SK-N-SH (cell line): ENCODE measurements around the gene SLC4A8.

- RRBS = no CpG with 5 or more reads among the region's 11 CpGs
CAGE:
- cytosol, long polyA plus RNA = no peak
- long polyA plus RNA = no peak
- nucleus, long polyA plus RNA = no peak
Observed at GRCh38 chr12:49902575-49903259, 983 bp downstream of the FAIM2 start.

GRCh38 chr12:50017505-50017955 lies 7.8 kb downstream of the RACGAP1 start:
- RRBS = no CpG with 5 or more reads among the region's 7 CpGs
CAGE:
- cytosol, long polyA plus RNA = no peak
- long polyA plus RNA = no peak
- nucleus, long polyA plus RNA = no peak

DNA sequence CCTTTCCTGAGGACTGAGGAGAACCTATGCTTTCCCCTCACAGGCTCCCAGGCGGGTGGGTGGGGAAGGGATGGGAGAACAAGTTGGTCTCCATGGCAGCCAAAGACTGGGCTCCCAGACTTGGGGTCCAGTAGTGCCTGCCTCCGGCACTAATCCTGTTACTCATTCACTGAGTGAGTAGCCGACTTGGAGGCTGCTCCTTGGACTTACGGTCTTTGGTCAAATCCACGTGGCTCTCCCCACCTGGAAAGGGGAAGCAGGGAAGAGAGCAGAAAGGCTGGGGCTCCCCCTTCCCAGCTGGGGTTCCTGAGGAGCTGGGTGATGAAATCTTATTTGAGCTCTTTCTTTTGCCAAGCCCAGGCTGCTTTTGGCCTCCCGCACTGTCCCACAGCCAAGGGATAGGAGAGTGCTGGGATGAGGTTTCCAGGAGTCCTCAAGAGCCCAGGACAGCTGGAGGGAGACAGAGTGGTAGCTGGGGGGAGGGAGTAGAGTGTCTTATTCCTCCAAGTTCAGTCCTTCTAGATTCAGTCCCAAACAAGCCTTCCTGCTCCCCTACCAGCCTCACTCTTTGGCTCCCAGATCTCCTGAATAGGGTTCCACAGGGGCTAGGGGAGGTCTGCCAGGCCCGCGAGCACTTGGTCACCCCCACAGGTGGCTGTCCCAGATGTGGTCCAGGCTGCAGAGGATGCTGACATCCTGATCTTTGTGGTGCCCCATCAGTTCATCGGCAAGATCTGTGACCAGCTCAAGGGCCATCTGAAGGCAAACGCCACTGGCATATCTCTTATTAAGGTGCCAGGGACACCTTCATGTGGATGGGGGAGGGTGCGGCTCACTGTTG lies 1.3 kb downstream of the GPD1 start:
- RRBS = no CpG with 5 or more reads among the region's 11 CpGs
CAGE:
- cytosol, long polyA plus RNA = no peak
- long polyA plus RNA = no peak
- nucleus, long polyA plus RNA = no peak

DNA sequence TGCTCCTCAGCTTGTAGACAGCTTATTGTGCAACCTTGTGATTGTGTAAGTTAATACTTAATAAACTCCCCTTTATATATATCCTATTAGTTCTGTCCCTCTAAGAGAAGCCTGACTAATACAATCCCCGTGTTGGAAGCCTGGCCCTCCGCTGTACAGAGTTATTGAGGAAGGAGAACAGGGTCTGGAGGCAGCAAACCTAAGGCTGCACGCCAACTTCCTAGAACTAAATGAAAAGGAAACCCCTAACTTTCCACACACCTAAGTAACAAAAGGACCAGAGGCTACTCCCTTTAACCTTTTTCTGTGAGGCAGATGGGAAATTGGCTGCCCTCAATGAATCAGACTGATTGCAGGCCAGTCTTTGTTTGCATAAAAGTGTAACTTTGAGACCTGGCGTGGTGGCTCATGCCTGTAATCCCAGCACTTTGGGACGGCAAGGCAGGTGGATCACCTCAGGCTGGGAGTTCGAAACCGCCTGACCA lies 42.6 kb upstream of the LIMA1 start:
- RRBS = no CpG with 5 or more reads among the region's 7 CpGs
CAGE:
- cytosol, long polyA plus RNA = no peak
- long polyA plus RNA = no peak
- nucleus, long polyA plus RNA = no peak

DNA sequence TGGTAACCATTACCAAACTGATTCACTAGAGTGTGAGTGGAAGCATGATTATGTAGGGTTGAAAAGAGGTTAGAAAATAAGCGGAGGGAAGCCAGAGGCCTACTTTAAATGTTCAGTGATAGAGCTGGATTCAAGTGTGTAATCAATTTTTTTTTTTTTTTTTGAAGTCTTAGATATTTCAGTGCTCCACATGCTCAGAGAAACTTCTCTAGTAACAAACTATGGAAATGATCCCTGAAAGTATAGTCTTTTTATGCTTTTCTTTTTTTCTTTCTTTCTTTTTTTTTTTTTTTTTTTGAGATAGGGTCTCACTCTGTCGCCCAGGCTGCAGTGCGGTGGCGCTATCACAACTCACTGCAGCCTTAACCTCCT lies 16.5 kb upstream of the DIP2B start:
- RRBS = no CpG with 5 or more reads among the region's 4 CpGs
CAGE:
- cytosol, long polyA plus RNA = no peak
- long polyA plus RNA = no peak
- nucleus, long polyA plus RNA = no peak

- RRBS = no CpG with 5 or more reads among the region's 11 CpGs
CAGE:
- cytosol, long polyA plus RNA = no peak
- long polyA plus RNA = no peak
- nucleus, long polyA plus RNA = no peak
Observed at GRCh38 chr12:50619983-50621189, 115.6 kb downstream of the DIP2B start.

DNA sequence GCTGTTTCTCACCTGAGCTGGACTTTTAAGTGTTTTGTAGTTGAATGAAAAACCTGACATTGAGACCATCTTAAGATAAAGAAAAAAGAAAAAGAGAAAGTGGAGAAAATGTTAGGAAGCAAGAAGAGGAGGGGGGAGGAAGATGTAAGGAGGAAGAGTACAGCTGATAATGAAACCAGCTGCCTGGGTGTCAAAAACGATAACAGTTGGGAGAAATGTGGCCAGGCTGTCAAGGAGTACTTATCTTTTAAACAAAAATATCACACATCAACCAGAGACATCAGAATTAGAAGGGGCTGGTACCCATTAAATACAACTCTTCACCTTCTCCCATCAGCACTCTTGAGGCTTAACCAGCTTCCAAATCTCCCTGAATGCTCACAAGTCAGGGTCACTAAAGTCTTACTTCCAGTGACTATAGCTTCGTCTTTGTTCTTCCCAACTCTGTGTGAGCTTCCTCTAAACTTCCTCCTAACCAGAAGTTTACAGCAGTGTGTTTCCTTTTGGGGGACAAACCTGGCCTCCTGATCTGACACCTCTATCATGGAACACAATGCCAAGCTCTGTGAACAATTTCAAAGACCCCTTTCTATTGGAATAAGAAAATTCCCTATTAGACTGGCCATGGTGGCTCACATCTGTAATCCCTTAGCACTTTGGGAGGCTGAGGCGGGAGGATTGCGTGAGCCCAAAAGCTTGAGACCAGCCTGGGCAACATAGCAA lies 4.4 kb downstream of the SLC11A2 start:
- RRBS = no CpG with 5 or more reads among the region's 4 CpGs
CAGE:
- cytosol, long polyA plus RNA = no peak
- long polyA plus RNA = no peak
- nucleus, long polyA plus RNA = no peak

DNA sequence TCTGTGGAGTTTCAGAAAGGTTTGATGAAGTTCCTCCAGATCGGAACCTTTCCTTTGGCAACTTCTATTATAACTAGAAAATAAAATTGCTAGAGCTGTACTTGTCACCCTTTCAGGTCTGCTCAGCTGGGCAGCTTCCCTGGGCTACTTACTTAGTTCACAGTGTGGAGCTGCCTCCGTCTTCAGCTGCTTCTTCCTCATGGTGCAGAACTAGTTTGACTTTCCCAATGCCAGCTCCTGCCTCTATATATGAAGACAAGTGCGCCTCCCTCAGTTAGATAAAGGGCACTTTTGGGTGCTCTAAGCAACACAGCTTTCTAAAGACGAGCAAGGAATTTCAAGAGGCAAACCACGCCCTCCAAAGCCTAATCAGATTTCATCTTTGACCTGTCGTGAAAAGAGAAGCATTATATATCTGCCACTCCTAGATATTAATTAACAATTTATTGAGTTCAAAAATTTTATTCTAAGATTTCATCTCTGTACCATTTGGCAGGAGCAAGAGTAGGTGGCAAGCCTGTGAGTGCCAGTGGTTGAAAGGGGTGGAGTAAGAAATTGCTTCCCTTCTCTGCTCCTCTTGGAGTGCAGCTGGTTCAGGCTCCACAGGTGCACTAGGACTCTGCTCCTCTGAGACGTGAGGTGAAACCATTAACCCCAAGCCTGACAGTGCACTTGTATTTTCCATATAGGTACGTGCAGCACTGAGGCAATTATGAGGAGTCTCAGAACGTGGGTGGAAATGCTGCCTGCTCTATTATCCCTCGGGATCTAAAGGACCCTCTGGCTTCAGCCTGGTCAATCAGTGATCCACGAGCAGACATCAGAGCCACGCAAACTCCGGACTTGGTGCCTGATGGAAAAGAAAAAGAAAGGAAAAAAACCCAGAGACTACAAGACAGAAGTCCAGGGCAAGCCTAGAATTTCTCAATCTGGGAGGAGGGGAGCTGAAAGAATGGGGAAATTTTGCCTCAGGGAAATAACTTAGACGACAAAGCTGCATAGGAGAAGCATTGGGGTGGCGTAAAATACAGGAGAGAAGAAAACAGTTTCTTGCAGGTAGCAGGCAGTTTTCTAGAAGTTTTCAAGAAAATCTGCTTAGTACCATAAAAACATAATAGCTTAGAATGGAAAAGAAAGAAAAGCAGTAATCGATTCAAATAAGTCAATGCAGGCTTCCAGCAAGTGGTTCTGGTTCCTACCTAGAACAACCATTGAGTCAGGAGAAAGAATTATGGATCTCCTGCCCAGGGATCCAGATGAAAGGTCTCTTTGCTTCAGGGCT lies 2.3 kb upstream of the SLC11A2 start:
- RRBS = no CpG with 5 or more reads among the region's 16 CpGs
CAGE:
- cytosol, long polyA plus RNA = no peak
- long polyA plus RNA = no peak
- nucleus, long polyA plus RNA = no peak

DNA sequence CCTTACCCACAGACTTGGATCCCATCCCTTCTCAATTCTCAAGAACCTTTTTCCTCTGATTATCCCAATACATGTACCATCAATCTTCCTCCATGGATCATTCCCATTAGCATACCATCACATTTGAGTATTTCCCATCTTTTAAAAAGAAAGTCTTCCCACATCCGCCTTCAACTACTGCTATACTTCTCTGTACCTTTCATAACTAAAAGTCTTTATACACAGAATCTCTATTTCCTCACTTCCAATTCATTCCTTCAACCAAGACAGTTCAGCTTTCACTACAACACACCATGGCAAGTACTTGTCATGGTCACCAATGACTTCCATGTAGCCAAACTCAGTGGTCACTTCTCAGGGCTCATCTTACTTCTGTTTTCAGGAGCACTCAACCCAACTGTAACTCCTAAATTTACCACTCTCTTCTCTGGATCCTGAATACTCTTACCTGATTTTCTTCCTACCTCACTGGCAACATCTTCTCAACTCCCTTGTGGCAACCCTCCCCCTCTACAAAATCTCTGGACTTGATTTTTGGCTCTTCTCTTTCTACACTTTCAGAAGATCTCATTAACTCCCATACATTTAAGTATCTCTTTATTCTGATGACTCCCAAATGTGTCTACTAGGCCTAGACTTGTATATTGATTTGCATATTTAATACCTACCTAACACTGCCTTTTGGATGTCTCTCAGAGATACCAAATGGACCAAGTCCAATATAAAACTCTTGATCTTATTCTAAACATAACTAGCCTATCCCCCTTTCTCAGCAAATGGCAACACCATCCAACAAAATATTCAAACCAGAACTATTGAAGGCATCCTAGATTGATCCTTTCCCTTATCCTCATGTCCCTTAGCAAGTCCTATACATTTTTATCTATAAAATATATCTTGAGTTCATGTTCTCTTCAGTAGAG lies 30.1 kb downstream of the TFCP2 start:
- RRBS = no CpG with 5 or more reads among the region's 1 CpG
CAGE:
- cytosol, long polyA plus RNA = no peak
- long polyA plus RNA = no peak
- nucleus, long polyA plus RNA = no peak

DNA sequence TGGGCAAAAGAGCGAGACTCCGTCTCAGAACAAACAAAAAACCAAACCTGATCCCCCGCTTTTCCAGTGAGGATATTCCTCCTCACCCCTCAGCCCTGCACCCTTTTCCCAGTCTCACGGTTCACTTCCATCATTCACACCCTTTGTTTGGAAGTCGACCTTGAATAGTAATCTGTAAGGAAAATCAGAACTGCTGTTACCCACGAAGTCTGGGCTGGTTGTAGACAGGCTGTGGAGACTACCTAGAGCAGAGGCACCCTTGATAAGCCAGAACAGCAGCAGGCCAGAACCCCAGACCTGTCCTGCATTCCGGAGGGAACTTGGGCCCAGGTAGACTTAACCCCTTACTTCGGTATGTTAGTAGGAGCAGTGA lies 1.1 kb downstream of the DAZAP2 start:
- RRBS = no CpG with 5 or more reads among the region's 8 CpGs
CAGE:
- cytosol, long polyA plus RNA = no peak
- long polyA plus RNA = no peak
- nucleus, long polyA plus RNA = no peak

GRCh38 chr12:51268942-51269302 lies 1.3 kb downstream of the SMAGP start:
- RRBS = no CpG with 5 or more reads among the region's 3 CpGs
CAGE:
- cytosol, long polyA plus RNA = no peak
- long polyA plus RNA = no peak
- nucleus, long polyA plus RNA = no peak

DNA sequence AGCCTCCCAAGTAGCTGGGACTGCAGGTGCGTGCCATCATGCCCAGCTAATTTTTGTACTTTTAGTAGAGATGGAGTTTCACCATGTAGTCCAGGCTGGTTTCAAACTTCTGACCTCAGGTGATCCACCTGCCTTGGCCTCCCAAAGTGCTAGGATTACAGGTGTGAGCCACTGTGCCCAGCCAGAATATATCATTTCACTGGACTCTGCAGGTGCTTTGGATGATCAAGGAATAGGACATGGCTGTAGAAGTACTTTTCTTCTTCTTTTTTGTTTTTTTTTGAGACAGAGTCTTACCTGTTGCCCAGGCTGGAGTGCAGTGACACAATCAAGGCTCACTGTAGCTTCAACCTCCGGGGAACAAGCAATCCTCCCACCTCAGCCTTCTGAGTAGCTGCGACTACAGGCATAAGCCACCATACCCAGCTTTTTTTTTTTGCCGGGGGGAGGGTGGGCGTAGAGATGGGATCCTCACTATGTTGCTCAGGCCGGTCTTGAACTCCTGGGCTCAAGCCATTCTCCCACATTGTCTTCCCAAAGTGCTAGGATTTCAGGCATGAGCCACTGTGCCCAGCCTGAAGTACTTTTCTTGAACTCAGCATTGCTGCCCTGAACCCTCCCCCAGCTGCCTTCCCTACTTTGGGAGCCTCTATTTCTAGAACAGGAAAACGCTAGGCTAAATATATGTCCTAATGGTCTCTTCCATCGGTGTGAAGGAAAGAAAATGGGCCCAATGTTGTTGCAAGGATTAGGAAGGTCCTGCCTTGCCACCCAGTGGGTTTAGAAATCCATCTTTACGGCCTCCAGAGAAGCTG lies 7.2 kb upstream of the CELA1 start:
- RRBS = 98% methylated on average over 1 of the region's 9 CpGs
CAGE:
- cytosol, long polyA plus RNA = no peak
- long polyA plus RNA = no peak
- nucleus, long polyA plus RNA = no peak

- RRBS = 2% methylated on average over 44 of the region's 77 CpGs
CAGE:
- cytosol, long polyA plus RNA = no peak
- long polyA plus RNA = no peak
- nucleus, long polyA plus RNA = no peak
Observed at GRCh38 chr12:51424496-51425462, at the start of gene SLC4A8. Gene SLC4A8, plus strand, starts transcription at chr12:51424831.

DNA sequence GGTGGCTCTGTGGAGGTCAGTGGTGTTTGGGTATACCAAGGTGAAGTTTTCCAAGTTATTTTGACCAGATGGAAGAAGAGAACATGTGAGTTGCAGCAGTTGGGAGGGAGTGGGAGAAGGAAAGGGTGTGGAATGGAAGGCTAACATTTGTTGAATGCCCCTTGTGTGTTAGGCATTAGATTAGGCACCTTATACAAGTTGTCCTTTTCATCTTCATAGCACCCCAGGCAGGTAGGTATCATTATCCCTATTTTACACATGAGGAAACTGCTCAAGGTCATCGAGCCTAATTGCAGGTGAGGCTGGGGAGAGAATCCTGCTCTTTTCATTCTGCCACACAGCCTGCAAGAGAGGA lies 17.2 kb downstream of the SLC4A8 start:
- RRBS = no CpG with 5 or more reads among the region's 1 CpG
CAGE:
- cytosol, long polyA plus RNA = no peak
- long polyA plus RNA = no peak
- nucleus, long polyA plus RNA = no peak

DNA sequence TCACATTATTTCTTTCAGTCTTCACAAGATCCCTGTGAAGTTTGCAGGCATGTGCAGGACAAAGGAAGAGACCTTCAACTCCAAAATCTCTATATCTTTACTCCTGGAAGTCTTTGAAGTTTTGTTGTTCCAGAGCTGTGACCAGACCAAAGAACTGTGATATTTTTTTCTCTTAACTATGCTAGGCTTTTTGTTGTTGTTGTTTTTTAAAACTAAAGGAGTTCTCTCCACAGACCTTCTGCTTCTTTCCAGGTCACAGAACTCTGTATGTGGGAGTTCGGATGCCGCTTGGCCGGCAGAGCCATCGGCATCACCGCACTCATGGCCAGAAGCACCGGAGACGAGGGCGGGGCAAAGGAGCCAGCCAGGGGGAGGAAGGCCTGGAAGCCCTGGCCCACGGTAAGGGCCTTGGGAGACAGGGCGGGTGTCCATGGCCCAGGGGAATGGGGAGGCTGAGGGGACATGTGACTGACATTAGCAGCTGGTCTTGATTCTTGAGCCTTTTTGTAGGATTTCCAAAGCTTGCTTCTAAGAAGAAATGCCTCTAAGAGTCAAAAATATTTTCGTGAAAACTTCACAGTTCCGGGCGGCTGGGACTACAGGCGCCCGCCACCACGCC lies 26.1 kb downstream of the SLC4A8 start:
- RRBS = no CpG with 5 or more reads among the region's 16 CpGs
CAGE:
- cytosol, long polyA plus RNA = no peak
- long polyA plus RNA = no peak
- nucleus, long polyA plus RNA = no peak

DNA sequence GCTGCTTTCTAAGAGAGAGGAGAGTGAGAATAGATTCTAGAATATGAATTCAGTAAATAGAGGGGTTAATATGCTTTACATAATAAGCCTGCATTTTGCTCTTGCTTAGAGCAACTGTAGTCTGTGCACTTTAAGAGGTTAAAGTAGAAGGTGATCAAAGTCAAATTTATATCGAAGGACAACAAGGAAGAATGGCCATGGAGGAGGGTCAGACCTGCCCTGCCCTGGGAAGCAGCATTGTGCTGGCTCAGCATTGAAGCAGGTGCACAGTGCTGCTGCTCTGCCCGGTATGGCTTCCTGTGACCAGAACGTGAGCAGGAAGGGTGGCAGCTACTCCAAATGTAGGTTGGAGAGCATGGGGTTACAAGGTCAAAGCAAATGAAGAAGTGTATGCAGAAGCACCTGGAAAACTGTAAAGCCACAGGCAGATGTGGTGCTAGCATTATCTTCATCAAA lies 84.0 kb downstream of the SCN8A start:
- RRBS = no CpG with 5 or more reads among the region's 3 CpGs
CAGE:
- cytosol, long polyA plus RNA = no peak
- long polyA plus RNA = no peak
- nucleus, long polyA plus RNA = no peak

- RRBS = 18% methylated on average over 48 of the region's 126 CpGs
CAGE:
- cytosol, long polyA plus RNA = no peak
- long polyA plus RNA = no peak
- nucleus, long polyA plus RNA = no peak
Observed at GRCh38 chr12:51820304-51821364, 5.9 kb upstream of the TMDD1 start.

DNA sequence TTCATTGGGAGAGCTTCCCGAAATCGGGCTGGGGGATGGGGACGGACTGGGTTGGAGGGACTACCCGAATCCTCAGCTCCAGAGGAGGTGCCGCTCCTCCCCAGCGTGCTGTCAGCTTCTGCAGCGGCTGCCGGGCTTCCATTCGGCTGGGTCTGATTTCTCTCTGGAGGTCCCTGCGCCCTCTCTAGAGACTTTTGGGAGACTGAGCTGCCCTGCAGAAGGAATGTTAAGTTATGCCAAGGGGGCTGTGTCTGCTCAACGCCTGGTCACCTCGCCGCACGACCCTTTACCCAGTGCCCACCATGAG lies 15.9 kb upstream of the FIGNL2 start:
- RRBS = no CpG with 5 or more reads among the region's 14 CpGs
CAGE:
- cytosol, long polyA plus RNA = no peak
- long polyA plus RNA = no peak
- nucleus, long polyA plus RNA = no peak

DNA sequence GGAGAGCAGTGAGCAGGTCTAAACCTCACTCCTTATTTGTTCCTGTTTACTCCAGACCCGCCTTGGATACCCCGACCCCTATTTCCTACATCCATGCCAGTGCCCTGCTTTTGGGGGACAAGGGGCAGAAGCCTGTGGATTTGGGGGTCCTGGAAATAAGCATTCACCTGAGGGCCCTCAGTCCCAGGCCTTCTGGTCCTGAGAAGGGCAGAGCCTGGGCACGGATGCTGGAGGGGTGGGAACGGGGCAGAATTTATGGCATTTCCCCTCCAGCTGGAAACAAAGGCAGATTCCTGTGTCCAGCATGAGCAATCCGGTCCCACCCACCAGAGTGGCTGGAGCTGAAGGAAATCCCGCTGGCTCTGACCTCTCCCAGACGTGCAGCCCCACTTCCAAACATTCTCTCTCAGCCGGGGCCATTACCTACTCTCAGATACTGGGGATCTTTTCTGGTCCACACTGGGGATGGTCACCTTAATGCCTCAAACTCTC lies 9.3 kb downstream of the ANKRD33 start:
- RRBS = 83% methylated on average over 3 of the region's 8 CpGs
CAGE:
- cytosol, long polyA plus RNA = no peak
- long polyA plus RNA = no peak
- nucleus, long polyA plus RNA = no peak

DNA sequence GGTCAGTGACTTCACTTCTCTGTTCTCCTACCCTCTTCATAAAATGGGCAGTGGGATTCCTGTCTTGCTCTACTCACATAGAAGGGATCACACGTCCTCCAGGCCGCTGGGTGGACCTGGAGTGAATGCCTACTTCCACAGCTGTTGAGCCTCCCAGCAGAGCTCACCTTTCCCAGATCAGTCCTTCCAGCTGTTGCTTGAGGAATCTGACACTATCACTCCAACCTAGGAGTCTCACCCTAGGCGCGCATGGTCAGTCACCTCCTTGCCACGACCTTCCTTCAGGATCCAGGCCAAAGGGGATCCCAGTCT lies 594 bp downstream of the ACVRL1 start:
- RRBS = no CpG with 5 or more reads among the region's 5 CpGs
CAGE:
- cytosol, long polyA plus RNA = no peak
- long polyA plus RNA = no peak
- nucleus, long polyA plus RNA = no peak